Heart (tissue), 3 donors: ENCODE data around the genes CSRNP3 and KLHL41.

- RAMPAGE, long total RNA, 2 experiments: no peak in any of the 2 experiments
Measured at GRCh38 chr2:164714454-164714814, 93.2 kb upstream of the GRB14 start.

DNA sequence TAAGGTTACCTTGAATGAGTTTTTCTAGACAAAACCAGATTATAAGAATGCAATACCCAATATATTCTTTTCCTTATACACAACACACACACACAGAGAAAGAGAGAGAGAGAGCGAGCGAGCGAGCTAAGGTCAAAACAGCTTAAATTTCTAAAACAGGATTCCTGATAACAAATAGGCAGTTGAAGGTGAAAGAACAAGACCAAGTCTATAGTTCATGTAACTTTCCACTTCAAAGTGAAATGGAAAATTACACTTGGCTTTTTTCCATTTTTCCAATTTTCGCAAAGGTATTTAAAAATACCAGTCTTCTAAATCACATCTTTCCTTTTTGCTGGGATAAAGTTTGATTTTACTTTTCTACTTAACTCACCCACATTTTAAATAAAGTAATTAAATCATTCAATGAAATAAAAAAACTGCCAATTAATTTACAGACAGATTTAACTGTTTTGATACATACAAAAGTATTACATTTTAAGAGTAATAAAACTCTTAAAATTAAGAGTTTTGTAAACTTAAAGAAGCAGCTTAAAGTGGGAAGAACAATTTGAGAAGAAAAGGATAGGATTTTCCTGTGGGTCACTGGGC is 98.8 kb downstream of the COBLL1 start:
- RAMPAGE, long total RNA, 2 experiments: no peak in any of the 2 experiments

GRCh38 chr2:164786861-164787602 is 54.6 kb downstream of the COBLL1 start:
- RAMPAGE, long total RNA, 2 experiments: no peak in any of the 2 experiments

DNA sequence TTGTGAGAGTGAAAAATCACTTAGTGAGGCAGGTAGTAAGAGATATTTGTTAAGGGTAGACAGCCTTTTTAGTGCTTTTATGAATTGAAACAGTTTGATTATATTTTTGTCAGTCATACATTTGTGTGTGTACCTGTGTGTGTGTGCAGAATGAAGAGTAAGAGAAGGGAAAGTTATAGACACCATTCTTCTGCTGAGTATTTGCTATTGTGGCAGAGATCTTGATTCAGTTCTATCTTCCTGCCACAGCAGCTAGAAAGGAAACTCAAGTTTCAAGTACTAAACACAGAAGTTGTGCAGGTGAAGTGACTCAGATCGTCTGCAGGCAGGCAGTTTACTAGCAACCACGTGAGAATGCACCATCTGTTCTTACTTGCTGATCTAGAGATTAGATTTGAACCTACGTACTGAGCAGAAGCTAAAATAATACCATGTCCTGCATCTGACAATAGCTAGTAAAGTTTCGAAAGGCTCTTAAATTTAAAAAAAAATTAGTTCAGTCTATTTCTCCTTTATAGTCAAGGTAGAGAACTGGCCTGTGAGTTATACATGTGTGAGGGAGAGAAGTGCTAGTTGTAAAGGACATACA is 45.3 kb downstream of the SLC38A11 start:
- RAMPAGE, long total RNA, 2 experiments: no peak in any of the 2 experiments

- RAMPAGE, long total RNA, 2 experiments: no peak in any of the 2 experiments
Measured at GRCh38 chr2:165469248-165469944, at the start of gene CSRNP3. CSRNP3 (plus strand) TSS chr2:165469698.

- RAMPAGE, long total RNA, 2 experiments: no peak in any of the 2 experiments
Measured at GRCh38 chr2:165486251-165486475, 16.7 kb downstream of the CSRNP3 start.

DNA sequence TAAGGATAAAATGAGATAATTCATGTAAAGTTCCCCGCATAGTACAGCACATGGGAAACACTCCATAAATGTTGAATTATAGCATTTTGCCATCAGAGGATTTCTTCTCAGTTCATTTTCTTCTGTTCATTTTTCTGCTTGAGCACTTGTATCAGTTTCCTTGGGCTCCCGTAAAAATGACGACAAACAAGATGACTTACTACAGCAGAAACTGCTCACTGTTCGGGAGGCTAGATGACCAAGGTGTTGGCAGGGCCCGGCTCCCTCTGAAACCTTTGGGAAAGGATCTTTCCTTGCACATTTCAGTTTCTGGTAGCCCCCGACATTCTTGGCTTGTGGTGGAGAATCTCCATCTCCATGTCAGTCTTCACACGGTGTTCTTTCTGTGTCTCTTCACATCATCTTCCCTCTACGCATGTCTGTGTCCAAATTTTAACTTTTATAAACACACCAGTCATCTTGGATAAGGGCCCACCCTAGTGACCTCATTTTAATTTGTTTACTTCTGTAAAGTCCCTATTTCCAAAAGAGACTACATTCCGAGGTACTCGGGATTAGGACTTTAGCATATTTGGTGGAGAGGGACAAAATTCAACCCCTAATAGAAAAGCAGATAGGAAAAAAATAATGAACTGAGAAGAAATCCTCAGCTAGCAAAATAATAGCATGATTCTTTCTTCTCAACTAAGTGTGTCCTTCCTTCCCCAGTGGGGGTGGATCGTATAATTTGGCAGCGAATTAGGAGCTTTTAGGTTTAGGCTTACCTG is 138.4 kb downstream of the GALNT3 start:
- RAMPAGE, long total RNA, 2 experiments: no peak in any of the 2 experiments

DNA sequence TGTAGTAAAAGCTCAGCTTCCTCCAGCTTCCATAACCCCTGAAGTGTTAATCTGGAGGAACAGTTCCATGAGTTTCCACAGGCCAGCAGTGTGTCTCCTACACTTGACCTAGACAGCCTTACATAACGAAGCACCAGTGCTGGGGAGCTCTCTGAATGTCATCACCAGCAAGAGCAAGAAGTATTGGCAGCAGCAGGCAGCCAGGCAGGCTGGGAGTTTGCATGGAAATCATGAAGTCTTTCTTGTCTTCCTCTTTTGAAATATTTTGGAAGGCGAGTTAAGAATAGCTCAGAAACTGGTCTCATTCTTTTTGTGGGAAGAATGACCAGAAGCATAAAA is 21.2 kb upstream of the SCN1A start:
- RAMPAGE, long total RNA, 2 experiments: start-site peak on the minus strand in 1 of 2 experiments, centred at position 91 of the sequence, 39 reads per replicate

GRCh38 chr2:166184704-166185244 is 57.0 kb upstream of the SCN1A start:
- RAMPAGE, long total RNA, 2 experiments: no peak in any of the 2 experiments

DNA sequence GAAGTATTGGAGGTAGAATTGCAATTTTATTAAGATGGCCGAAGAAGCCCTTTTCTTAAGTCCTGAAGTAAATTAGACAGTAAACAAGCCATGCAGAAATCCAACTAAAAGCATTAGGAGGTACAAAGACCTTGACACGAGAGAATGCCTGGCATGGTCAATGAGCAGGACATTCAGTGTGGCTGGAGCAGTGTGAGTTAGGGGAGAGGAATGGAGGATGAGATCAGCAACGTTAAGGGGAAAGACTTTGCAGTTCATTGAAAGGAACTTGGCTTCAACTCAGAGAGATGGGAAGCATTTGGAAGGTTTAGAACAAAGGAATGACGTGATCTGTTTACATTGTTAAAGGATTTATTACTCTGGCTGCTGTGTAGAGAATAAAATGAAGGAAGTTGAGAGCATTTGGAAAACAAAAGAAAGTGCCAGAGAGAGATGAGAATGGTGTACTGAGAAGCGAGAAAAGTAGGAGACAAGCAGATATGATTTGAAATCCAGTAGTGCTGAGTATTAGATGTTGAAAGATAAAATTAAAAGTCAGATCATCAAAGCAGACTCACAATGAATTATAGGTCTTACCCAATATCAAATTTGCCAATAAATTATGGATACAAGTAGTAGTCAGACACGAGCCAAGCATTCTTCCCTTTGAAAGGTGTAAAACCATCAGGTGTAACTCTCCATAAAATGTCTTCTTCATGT is 216.9 kb downstream of the B3GALT1 start:
- RAMPAGE, long total RNA, 2 experiments: no peak in any of the 2 experiments

DNA sequence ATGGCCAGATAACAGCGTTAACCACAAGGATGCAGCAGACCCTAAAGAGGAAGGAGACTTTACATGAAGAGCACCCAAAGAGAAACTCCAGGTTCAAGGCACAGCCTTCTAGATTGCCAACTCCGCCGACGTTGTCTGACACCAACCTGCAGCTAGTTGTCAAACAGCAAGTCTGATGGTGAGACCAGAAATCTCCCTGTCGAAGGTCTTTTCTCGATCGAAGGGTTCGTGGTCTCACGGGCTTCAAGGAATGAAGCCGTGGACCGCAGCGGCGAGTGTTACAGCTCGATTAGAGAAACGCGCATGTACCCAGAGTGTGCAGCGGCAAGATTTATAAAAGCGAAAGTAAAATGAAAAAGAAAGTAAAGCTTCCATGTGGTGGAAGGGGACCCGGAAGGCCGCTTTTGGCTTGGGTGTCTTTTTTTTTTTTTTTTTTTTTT is 251.8 kb downstream of the B3GALT1 start:
- RAMPAGE, long total RNA, 2 experiments: no peak in any of the 2 experiments

DNA sequence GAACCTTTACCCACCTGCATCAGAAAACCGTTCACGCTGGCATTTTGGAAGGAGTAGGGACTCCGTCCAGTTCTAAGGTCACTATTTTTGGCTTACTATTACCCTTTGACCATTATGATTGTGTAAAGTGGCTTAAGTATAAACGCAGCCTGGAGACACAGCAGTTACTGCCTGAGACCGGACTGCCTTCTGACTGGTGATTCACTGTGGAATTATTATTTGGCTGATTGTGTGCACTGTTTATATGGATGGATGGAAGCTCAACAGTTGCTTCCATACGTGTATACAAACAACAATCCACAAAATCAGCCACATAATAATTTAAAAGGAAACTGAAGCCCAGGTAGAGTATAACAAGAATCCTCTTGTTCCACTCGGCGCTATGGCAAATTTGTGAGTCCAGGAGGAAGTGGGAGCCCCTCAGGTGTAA is 472.2 kb downstream of the B3GALT1 start:
- RAMPAGE, long total RNA, 2 experiments: no peak in any of the 2 experiments

- RAMPAGE, long total RNA, 2 experiments: no peak in any of the 2 experiments
Measured at GRCh38 chr2:168772314-168773281, 29.8 kb upstream of the NOSTRIN start.

DNA sequence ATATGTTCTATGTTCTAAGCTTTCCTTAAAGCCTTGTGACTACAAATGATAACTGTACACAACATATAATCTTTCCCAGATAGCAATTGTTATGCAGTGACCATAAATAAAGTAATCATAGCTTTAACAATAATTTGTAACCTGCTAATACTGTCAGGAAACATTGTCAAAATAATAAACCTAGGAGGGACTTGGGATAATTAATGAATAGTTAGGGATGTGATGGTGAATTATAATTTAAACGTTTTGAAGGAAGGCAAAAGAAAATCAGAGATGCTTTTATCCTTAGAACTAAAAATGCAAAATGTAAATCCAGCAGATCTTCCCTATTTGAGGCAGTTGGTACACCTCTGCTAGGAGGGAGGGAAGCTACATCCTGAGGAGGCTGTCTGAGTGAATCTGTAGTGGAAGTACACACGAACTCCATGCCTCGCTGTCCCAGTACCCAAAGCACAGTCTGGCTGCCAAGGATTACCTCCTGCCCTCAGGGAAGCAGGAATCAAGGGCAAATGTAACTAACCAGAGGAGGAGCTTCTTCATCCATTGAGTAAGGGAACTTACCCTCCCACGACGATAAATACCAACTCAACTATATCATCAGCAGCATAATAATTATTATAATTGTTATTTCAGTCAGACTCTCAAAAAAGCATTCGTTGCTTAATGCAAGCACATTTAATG is 1.9 kb downstream of the DHRS9 start:
- RAMPAGE, long total RNA, 2 experiments: no peak in any of the 2 experiments

DNA sequence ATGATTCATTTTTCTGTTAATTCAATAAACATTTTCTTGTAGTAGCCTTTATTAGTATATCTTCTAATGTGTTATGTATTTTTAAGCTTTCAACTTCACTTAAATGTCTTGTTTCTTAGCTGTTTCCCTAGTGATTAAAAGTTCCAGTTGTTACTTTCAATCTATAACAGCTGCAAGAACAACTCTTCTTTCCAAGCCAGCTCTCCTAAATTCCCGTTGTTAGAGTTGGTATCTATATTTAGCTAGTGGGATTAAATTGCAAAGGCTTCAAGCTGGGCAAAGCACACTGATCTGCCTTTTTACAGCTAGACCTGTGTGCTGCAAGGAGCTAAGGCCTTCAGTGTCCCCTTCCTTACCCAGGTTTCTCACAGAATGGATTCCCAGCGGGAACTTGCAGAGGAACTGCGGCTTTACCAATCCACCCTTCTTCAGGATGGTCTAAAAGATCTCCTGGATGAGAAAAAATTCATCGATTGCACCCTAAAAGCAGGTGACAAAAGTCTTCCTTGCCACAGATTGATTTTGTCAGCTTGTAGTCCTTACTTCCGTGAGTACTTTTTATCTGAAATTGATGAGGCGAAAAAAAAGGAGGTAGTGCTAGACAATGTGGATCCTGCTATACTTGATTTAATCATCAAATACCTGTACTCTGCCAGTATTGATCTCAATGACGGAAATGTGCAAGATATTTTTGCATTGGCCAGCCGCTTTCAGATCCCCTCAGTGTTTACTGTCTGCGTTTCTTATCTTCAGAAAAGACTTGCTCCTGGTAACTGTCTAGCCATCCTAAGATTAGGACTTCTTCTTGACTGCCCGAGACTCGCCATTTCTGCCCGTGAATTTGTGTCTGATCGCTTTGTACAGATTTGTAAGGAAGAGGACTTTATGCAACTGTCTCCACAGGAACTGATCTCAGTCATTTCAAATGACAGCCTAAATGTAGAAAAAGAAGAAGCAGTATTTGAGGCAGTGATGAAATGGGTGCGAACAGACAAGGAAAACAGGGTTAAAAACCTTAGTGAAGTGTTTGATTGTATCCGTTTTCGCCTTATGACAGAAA is at the start of gene KLHL41:
Gene KLHL41, plus strand, starts transcription at position 296 of the 1,060 bp plus-strand sequence.
- RAMPAGE, long total RNA, 2 experiments: start-site peak on the plus strand in 1 of 2 experiments, centred at position 302 of the sequence, 345 reads per replicate

GRCh38 chr2:169630720-169631202 is 46.6 kb downstream of the PPIG start:
- RAMPAGE, long total RNA, 2 experiments: no peak in any of the 2 experiments

GRCh38 chr2:169711676-169711957 is 17.3 kb downstream of the PHOSPHO2 start:
- RAMPAGE, long total RNA, 2 experiments: no peak in any of the 2 experiments

GRCh38 chr2:169717209-169717614 is 16.4 kb upstream of the KLHL23 start:
- RAMPAGE, long total RNA, 2 experiments: no peak in any of the 2 experiments

DNA sequence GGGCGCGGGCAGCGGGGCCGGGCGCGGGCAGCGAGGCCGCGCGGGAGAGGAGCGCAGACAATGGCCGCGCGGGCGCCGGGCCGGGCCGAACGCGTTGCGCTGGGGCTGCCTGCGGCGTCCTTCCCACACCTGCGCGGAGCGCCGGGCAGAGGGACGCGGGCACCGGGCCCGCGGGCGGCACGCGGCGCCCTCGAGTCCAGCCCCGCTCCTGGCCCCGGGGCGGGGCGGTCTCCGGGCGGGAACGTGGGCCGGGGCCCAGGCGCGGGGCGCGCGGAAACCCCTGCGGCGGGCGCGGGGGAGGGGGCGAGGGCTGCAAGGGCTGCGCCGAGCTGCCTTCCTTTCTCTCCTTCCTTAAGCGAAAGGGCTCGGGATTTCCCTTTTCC is 522 bp downstream of the KLHL23 start:
- RAMPAGE, long total RNA, 2 experiments: no peak in any of the 2 experiments

DNA sequence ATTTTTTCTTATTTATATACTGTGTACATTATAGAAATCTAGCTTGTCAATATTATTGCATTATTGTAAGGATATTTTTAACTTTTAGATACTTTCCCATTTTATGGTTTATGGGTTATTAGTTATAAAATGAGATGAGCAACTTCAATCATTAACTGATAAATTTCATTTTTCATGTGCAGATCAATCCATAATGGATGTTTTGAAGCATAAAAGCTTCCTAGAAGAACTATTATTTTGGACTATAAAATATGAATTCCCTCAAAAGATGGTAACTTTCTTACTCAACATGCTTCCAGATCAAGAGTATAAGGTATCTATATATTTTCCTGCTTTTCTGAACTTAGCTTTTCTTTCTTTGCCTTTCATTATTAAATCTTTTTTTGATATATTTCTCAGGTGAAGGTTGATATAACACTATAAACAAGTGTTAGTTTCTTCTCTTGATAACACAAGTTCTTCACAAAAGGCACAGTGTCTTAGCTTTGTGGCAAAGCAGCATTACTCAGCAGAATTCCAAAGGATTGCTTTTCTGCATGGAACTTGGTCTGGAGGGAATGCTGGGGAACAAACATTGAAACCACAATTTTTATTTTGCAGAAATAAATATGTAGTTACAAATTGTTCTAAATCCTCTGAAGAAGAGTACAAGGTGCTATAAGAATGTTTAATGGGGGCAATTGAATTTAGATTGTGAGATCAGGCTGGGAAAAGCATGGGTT is 67.9 kb downstream of the UBR3 start:
- RAMPAGE, long total RNA, 2 experiments: no peak in any of the 2 experiments